Tongue (tissue), 2 donors: ENCODE measurements around a stretch of chr3.

- RAMPAGE, long total RNA, result no peak
These were observed 84.6 kb downstream of the BTD start for GRCh38 chr3:15685953-15686724.

DNA sequence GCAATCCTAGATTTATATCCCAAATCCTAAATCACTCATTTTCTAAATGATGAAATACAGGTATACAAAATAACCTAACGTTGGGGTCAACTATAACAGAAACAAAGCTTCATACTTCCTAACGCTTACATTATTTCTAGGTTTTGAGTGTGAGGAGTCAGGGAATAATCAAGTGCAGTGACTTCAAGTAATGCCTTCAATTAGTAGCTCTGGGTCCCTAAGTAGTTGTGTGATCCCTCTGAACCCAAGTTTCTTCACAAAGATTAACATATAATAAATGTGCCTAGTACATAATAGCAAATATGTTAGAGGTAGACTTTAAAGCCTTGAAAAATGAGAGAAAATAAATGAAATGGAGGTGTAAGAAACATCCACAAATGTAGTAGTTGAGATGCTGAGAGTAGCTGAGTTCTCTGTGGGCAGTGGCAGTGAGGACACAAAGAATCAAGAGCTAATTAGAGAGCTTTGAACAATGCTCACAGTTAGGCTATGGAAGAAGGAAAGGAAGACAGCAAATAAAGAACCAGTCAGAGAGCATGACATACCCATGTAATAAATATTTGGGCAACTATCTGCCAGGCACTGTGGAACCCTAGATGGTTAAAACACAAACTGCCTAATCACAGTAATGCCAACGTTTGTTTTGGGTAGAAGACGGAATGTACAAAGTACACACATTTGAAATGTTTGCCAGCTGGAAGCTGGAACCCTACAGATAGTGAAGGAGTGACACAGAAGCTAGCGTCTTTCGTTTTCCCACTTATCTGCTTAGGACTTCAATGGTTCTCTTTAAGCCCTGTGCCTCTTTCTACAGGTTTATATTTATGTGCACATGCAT lies 44.9 kb downstream of the ANKRD28 start:
- RAMPAGE, long total RNA, result no peak

DNA sequence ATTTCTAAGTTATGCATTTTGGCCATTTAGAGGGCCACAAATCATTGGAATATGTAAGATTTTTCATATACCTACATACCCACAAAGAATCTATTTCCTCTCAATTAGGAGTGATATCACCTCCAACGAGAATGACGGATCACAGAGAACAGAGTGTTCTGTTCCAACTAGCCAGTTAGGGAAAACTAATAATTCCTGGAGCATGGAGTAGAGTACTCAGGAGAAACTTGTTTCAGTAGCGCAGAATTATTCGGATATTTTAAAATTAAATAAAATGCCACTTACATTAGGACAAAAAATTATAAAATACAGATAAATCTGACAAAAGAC lies 15.8 kb downstream of the ANKRD28 start:
- RAMPAGE, long total RNA, result no peak

- RAMPAGE, long total RNA, result no peak
These were observed 622 bp downstream of the ANKRD28 start for GRCh38 chr3:15797074-15797639.

GRCh38 chr3:15808996-15809845 lies 11.4 kb upstream of the ANKRD28 start:
- RAMPAGE, long total RNA, result no peak

- RAMPAGE, long total RNA, result no peak
These were observed 105.4 kb upstream of the ANKRD28 start for GRCh38 chr3:15903107-15903614.

DNA sequence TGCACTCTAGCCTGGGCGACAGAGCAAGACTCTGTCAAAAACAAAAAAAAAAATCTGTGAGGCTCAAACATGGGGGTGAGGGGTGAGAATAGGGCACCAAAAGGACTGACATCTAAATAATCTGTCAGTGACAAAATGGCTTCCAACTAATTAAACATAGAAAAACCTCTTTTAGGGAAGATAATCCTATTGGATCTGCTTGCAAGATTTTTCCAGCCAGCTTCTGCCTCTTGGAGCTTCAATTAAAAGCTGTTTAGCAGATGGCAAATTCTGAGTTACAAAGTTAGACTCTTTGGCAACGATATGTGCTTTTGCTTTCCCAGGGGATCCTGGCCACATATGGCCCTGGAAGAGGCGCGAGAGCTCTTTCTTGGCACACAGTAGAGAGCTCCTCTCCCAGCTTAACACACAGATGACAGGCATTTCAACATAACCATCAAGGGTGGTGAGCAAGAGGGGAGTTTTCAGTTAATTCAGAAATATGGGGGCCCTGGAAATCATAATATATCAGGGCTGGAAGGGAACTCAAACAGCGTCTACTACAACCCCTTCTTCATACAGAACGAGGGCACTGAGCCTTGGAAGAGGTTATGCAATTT lies 41.6 kb upstream of the GALNT15 start:
- RAMPAGE, long total RNA, result no peak

DNA sequence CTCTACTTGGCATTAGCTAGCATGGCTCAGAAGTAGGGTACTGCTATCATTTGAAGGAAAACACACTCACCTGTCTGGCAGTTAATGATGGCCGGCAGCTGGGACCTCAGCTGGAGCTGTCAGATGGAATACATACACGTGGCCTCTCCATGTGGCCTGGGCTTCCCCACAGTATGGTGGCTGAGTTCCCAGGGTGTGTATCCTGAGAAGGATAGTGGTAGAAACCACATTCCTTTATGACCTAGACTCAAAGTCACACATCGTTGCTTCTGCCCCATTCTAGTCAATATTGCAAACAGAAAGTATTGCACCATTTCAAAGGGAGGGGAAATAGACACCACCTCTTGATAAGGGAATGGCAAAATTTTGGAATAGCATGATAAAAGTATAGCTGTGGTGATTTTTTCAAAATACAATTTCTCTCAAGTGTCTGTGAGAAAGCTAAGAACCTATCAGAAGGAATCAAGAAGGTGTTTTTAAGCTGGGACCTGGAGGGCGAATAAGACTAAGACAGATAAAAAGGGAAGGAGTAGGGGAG lies 40.3 kb upstream of the GALNT15 start:
- RAMPAGE, long total RNA, result no peak

DNA sequence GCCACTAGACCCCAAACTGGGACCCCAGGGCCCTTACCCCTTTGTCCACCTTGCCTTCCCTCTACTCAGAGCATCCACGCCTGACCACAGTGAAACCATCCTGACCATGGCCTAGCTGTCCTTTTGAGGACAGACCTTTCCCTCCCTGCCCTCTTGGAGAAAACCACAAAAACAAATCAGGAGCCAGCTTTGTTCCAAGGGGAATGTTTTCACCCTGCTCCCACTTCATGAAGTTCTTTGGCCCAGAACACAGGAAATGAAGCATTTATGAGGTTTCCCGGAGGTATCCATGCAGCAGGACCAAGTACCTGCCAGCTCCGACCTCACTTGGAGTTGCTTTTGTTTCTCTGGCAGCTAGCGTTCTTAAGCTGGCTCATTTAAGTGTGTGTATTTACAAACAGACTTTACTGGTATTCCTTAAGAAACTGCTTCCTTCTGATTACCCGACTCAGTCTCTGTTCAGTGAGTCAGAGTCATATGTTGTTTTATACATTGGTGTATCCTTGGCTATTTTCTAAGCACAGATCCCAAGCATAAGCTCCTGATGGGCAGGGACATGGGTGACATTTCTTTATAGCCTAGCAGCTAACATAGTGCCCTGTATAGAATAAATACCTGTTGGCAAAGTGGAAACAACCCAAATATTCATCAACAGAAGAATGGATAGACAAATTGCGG lies 34.0 kb upstream of the GALNT15 start:
- RAMPAGE, long total RNA, result no peak

GRCh38 chr3:16173936-16174316 lies 554 bp upstream of the GALNT15 start:
- RAMPAGE, long total RNA, result no peak

- RAMPAGE, long total RNA, result no peak
These were observed 50.7 kb downstream of the OXNAD1 start for GRCh38 chr3:16315378-16316376.

DNA sequence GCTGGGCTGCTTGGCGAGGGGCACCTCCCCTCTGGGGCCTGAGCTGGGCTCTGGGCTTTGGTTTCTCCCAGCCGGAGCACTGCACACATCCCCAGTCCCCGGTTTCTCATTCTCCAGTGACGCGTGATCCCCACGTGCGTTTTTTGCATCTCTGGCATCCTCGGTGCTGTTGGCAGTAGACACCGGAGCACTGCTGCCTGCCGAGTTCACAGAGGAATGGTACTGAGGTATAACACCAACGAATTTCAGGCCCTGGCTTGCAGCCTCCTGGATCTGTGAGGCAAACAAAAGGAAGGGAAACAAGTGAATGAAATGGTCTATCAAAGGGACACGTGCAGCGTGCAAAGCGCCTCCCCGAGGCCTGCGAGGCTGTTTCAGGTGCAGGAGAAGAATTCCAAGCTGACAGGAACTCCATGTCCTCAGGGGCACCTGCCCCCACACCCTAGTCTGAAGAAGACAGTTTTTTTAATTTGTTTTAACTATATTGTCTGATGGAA lies 112.9 kb downstream of the OXNAD1 start:
- RAMPAGE, long total RNA, result no peak

GRCh38 chr3:16418229-16418693 lies 95.2 kb downstream of the RFTN1 start:
- RAMPAGE, long total RNA, result no peak

GRCh38 chr3:16439090-16439551 lies 74.4 kb downstream of the RFTN1 start:
- RAMPAGE, long total RNA, result no peak

DNA sequence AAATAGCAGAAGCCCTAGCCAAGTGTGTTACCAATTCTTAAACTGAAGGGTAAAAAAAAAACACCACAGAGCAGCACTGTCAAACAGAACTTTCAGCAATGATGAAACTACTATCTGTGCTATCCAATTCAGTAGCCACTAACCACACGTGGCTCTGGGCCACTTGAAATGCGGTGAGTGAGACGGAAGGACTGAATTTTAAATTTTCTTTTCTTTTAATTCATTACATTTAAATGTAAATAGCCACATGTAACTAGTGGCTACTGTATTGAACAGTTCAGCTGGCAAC lies 4.8 kb downstream of the RFTN1 start:
- RAMPAGE, long total RNA, result no peak

DNA sequence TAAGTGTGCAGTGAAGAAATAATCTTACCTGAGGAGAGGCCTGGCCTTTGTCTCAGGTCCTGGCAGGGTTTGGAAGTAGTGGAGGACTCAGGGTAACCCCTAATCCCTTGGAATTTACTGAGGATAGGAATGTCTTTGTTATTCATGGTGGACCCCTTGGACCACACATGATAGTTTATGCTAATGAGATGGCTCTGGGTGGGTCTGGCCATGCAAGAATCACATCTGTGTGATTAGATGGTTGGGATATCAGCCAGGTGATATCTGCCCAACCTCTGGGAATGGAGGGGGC lies 65.0 kb upstream of the DAZL start:
- RAMPAGE, long total RNA, result no peak

- RAMPAGE, long total RNA, result no peak
These were observed 22.0 kb downstream of the PLCL2 start for GRCh38 chr3:16906677-16907154.

DNA sequence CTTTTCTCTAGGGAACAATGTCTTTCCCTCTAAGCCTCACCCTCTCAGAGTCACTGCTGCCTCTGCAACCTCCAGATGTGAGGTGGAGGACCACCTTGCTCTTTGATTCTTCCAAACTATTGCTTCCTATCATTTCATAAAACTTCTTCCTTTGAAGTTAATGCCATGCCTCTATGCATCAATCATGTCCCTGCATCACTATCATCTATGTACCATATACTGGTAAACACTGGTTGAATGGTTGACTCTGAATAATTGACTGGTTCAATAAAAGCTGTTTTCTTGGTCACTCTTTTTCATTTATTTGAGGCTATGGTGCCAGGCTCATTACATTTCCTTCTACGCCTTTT lies 418.4 kb downstream of the PLCL2 start:
- RAMPAGE, long total RNA, result no peak

GRCh38 chr3:17464794-17465594 lies 277.4 kb downstream of the TBC1D5 start:
- RAMPAGE, long total RNA, result no peak

GRCh38 chr3:19342453-19342867 lies 194.2 kb downstream of the KCNH8 start:
- RAMPAGE, long total RNA, result no peak